Sciatic nerve (tissue), 1 donor: ENCODE measurements around the genes FRRS1L and PALM2AKAP2.

DNA sequence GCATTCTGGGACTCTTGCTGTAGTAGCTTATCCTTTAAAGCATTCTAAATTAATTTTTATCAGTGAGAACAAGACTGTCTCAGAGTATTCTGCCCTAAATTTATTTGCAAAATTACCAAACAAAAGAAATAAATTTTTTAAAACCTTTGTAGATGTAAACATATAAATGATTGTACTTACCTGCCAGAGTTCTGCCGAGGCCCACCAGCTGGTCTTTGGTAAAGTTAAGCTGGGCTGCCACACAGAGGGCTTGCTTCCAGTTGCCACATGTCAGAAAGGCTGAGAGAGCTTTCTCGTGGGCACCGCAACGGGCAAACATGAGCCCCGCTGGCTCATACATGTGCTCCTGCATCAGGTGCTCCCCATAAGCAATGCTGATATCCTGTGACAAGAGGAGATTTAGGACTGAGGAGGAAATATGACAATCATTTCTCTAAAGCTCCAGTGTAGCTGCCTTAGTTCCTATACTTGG lies 29.0 kb downstream of the ACTL7A start:
- PRO-cap, result no peak

DNA sequence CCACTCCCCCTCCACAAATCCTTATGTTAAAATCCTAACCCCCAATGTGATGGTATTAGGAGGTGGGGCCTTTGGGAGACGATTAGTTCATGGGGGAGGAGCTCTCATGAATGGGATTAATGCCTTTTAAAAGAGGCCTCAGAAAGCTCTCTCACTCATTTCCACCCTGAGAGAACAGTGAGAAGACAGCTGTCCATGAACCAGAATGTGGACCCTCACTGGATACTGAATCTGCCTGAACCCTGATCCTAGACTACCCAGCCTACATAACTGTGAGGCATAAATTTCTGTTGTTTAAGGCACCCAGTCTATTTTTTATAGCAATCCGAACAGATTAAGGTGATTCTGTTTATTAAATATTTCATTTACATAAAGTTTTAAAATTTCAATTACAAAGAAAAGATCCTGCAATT lies 7.9 kb downstream of the CTNNAL1 start:
- PRO-cap, result no peak

DNA sequence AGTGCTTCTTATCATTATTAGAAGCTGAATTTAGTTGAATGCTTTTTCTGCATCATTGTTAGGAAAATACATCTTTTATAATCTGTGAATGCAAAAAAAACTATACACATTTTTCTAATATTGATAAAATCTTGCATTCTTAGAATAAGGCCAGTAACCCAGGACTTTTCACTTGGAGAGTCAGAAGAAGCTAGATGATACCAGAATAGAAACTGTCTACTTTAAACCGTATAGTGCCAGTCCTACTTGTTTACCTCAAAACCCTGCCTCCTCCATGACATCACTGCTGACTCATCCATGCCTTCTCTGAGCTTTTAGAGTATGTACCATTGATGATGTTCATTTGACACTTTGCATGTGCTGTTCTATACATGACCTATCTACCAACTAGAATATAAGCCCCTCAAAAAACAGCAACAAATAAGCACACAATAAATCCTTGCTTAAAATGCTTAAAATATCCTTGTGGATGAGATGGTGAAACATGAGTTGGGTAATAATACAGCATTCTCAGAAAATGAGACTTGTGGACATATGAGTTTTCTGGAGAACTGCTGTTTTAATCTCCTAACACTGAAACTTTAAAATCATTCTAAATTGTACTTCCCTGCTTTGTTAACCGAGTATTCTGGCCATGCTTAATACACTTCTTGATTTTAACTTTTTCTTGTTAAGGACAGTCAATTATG lies 2.6 kb downstream of the CTNNAL1 start:
- PRO-cap, result no peak

- PRO-cap, result no peak
Measured at GRCh38 chr9:109106322-109106783, 13.4 kb downstream of the TMEM245 start.

DNA sequence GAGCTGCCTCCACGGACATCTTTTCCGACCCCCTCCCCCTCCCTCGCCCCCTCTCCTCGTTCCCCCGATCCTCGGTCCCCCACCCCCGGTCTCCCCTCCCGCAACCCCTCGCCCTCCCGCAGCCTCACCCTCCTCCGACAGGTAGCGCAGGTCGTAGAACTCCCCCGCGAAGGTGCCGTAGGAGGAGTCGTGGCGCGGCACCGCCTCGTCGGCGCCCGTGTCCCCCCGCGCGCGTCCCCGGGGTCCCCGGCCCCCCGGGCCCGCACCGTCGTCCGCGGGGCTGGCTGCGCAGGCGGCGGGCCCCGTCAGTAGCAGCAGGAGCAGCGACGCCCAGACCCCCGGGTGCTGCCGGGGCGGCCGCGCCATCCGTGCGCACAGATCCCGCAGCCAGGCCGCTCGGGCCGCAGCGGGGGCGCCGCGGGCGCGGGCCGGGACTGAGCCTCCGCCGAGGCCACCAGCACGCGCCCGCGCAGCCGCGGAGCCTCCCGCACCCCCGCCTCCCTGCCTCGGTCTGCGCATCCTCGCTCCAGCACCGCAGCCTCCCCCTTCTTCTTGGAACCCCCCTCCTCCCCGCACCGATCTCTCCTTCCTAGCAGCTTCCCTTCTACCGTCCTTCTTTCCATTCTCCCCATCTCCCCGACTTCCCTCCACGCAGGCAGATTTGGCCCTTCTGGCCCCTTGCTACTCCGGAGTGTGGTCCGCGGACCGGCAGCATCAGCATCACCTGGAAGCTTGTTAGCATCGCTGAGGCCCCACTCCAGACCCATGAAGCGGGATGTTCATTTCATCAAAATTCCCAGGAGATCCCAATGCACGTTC lies at the start of gene FRRS1L:
FRRS1L (minus strand) TSS at position 477 of the 819 bp plus-strand sequence.
- PRO-cap, result unidirectional peak, minus-strand start at position 474 of the sequence

GRCh38 chr9:109355950-109356297 lies 35.1 kb upstream of the EPB41L4B start:
- PRO-cap, result unidirectional peak, plus-strand start at chr9:109356065

- PRO-cap, result no peak
Measured at GRCh38 chr9:109469601-109470064, 28.5 kb downstream of the PTPN3 start.

DNA sequence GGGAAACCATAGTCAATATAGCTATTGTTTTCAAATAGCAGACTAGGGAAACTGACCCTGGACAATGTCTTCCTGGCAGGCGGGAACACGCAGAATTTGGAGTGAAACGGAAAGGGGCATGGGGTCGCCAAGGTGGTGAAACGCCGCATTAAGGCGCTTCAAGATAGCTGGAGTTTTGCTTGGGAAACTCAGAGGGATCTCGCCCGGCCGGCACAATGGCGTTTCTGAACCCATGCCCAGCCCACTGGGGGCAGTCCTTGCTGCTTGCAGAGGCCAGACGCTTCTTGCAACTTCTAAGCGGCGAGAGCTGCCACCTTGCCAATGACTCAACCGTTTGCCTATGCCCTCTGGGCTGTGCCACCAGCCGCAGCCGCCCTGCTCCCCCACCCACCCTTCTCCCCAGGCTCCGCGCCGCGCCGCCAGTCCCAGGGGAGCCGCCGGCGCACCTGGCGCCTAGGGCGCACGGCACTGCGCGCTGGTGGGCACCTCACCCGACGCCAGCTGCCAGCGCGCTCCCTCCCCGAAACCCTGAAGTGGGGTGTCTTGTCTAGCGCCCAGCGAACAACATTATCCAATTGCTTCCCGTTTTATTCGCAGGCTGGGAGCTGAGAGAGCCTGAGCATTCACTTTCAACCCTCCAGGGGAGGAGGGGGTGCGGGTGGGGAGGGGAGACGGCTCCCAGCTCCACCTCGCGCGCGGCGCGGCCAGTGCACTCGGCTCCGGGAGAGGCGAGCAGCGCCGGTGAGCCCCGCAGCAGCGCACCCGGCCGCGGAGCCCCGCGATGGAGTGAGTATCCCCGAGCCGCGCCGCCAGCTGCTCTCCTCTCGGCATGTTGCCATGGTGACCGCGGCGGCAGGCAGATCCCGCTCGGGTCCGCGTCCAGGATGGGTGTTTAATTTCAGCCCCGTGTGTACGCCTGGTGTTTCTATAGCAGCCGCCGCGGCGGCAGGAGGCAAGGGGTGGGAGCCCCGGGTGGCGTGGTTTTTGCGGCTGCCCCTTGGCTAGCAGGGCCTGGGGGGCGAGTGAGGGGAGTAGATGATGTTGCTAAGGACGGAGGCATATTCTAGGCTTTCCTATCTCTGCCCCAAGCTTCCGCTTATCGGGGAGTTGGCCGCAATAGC lies 139.6 kb upstream of the PALM2AKAP2 start:
- PRO-cap, result no peak

- PRO-cap, result bidirectional peak, plus-strand start at chr9:109780299, minus-strand start at chr9:109780091
Measured at GRCh38 chr9:109779668-109780566, at the start of gene PALM2AKAP2. TSS of gene PALM2AKAP2 (plus strand) at chr9:109780198.

DNA sequence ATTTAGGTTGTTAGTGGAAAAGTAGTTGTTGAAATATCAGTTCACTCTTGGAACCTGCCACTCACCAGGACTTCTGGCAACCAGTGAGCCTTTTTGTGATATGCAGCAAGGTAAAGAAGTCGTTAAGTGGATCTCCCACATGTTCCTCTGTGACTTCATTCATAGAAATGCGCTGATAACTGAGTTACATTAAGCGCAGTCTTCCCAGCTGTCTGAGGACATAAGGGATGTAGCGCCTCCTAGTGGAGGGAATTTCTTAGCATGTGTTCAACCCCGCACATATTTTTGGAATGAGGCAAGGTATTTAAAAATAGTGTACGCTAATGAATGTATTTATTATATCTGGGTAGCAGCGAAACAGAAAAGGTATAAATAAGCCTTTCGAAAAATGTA lies 37.8 kb downstream of the PALM2AKAP2 start:
- PRO-cap, result no peak

- PRO-cap, result no peak
Measured at GRCh38 chr9:109856501-109857395, 76.8 kb downstream of the PALM2AKAP2 start.

DNA sequence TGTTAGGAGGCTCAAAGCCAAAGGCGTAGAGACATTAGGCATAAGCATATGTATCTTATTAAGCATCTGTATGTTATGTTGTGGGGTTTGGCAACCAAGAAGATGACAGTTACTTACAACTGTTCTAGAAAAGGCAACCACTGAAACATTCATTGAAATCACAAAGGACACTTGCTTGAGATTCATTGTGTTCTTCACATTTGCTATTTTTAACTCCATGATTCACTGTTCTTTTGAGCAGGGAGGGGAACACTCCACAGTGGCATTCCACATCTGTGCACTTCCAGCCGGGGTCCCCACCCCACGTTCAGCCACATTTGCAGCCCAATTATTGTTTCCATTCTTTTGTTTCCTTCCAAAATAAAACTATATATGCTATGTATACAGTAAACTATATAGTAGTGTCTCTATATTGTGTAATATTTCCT lies 107.1 kb downstream of the PALM2AKAP2 start:
- PRO-cap, result no peak

DNA sequence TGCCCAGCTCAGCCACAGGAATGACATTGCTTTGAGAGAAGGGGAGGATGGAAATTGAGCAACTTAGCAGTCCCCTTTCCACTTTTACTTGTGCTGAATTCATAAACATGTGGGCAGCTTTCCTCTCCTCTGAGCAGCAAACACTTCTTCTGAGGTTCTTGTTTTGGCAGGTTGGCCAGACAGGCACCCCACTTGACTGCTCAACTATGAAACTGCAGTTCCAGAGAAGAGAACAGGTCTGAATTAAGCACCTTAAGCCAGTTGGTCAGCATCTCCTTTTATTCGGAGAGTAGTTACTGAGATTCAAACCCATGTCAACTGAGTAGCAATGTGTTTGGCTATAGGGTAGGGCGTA lies 134.4 kb downstream of the PALM2AKAP2 start:
- PRO-cap, result no peak

DNA sequence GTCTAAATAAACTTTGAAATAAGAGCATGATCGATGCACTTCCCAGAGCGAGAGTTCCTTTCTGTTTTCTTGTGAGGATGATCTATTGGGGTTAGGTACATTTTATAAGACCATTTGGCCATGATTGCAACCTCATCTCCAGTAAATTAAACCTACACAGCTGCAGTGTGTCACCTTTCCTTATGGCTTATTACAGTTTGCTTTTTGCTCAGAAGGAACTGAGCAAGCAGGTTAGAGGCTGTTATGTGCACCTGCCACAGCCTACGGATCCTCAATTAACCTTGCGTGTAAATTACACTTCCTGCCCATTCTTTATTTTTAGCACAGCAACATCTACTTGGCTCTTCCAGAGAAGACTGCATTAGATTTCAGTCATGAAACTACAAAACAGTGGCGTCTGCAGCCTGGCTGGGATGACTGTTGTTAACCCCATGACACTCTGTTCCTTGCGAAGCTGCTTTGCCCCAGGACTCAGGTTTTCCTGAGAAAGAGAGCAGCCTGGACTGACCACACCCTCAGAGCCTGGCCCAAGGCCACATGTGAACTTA lies 138.3 kb downstream of the PALM2AKAP2 start:
- PRO-cap, result no peak

- PRO-cap, result bidirectional peak, plus-strand start at chr9:110049844, minus-strand start at chr9:110049892
Measured at GRCh38 chr9:110049184-110050146, 158.5 kb downstream of the C9orf152 start.

DNA sequence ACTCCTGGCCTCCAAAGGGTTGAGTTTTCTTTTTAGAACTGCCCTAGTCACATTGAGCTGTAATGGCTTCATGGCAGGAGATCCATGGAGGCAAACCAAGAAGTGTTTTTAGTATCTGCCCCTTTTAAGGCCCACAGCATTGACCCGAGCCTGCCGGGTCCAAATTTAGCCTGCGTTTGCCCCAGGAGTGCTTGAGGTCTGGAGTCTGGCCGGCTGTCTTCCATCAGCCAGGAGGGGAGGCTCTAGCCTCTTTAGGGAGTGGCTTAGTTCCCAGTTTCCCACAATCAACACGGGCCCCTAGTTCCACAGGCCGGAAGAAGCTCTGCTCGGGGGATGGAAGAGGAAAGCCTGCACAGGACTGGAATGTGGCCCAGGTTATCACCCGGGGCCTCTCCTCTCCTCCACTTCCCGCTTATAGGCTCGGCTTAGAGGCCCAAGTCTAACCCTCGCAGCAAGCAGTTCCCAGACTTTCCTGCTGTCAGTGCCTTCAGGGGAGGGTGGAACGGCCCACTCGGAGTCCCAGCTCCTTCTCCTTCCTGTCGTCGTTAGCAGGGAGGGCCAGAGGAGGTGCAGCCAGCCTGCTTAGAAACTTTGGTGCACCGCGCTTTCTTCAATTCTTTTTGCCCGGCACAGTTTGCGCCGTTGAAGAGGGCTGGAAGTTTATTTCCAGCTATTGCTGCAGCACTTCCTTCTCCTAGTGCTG lies 80.7 kb downstream of the C9orf152 start:
- PRO-cap, result bidirectional peak, plus-strand start at position 315 of the sequence, minus-strand start at position 225 of the sequence

DNA sequence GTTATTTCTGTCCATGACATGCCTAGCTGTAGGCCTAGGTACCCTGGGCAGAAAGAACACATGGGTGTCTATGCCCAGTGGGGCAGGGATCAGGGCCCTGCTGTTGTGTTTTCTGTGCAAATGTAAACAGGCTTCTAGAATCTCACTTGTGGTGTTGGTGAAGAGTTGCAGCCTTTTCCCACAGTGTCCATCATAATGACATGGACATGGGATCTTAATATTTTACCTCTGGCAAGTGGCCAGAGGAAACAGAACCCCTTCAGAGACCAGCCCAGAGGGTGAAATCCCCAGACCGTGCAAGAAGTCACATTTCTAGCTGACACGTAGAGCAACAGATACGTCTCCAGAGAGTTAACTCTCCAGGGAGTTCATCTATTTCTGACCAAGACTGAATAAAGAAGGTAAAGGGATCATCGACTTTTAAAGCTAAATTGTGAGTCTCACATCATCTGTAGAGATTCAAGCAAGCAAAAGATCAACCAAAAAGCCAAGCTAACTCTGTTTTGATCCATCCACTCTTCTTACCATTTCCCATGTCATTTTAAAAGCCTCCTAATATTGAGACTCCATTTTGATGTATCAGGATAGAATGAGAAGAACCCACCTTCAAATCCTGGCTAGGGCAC lies 79.0 kb downstream of the C9orf152 start:
- PRO-cap, result no peak

DNA sequence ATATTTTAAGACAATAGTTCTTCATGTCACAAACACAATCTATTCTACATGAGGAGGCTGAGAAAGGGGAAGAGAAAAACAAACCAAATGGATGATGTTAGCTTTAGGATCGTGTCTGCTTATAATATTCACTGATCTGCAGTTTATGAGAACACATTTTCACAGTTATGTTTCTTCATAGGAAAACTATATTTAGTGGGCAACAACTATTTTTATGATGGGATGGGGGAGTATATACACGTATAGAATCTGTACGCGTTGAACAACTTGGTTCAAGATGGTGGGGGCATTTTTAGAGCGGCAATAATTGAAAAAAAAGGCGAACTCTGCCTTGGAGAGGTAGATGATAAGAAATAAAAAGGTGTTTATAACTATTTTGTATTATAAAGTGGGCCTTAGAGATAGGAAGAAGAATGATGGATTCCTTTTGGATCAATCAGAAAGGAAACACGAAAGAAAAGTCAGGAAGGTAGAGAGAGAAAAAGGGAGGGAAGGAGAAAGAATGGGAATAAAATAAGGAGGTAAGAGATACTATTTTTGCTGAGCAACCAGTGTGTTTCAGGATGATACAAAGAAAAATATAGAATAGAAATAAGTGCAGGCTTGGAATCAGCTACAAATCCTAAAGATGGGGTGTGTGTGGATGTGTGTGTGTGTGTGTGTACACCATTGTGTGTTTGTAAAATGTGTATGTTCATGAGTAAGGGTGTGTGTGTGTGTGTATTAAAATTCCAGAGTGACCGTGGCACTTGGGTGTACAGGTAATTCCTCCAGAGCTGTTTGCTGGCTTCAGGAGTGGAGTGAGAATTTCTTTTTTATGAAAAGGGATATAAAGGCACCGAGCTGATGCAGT lies 38.6 kb downstream of the C9orf152 start:
- PRO-cap, result no peak

DNA sequence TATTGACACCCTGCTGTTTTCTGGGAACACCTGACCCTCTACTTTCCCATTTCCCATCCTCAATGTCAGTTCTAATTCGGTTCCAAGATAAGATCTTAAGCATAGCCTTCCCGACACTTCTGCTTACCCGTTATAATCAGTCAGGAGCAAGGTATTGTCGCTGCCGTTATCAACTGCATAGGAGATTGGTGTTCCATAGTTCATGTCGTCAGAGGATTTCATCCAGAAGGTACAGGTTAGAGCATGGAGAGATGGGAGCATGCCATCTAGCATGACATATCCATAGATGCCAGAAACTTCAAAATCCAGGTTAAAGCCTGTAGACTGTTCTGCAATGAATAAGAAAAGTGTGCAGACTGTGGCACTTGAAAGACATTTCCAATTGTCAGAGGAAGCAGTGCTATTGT lies 108.0 kb upstream of the TXNDC8 start:
- PRO-cap, result no peak

DNA sequence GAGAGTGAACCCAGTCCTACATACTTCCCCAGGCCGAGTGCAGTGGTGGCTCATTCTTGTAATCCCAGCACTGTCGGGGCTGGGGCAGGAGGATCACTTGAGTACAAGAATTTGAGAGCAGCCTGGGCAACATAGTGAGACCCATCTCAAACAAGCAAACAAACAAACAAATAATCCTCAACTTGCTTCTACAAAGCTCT lies 38.3 kb upstream of the LPAR1 start:
- PRO-cap, result no peak